Bronchial epithelial cell (primary cell): Measurements from ENCODE around the gene ABHD13.

DNA sequence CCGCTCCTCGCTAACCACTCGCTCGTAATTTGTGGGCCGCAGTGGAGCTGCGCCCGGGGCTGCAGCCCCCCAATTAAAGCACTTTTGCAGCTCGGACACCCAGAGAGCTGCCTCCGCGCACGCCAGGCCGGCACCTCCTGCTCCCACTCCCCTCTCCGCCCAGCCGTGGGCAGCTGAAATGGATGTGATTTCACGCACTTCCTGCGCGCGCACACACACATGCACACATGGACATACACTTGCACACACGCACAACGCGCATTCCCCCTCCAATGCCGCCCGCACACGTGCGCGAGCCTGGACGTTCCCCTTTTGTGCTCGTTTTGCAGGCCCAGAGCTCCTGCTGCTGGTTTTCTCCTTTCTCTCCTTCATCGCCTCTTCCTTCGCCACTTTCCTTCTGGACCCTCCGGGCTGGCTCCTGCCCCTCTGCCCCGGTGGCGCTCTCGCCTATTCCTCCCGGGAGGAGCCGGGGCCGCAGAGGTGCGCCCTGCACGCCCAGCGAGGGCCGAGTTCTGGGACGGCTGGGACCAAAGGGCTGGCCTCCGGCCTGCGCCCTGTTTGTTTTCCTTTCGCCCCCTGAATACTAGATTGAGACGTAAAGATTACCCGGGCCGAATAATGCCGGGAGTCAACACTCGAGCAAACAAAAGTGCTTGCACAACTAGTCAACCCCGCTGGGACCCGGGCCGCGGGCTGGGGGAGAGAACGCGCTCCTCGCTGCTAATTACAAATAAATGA is 15.3 kb downstream of the ZIC5 start:
- RRBS, 2 experiments = 4 to 5% methylated on average over 17 to 23 of the region's 57 CpGs

- RRBS, 2 experiments = under 1 to 2% methylated on average over 32 of the region's 79 CpGs
Measured at GRCh38 chr13:99980450-99981111, 1.0 kb upstream of the ZIC2 start.

DNA sequence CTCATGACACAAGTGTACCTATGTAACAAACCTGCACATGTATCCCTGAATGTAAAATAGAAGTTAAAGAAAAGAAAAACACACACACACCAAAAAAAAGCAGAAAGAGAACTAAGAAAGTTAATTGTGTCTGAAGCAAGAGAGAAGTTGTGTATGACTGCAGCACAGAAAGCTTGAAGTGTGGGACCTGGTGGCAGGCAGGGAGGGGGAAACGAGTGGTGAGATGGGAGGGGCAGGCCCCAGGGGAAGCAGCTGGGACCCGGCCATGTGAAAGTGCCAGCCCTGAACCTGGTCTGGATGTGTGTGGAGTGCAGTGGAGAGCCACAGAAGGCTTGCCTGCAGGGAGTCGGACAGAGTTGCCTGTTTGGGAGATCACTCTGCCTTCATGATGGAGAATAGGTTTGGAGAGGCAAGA is 199.0 kb downstream of the GGACT start:
- RRBS, 2 experiments = no CpG with 5 or more reads among the region's 3 CpGs

DNA sequence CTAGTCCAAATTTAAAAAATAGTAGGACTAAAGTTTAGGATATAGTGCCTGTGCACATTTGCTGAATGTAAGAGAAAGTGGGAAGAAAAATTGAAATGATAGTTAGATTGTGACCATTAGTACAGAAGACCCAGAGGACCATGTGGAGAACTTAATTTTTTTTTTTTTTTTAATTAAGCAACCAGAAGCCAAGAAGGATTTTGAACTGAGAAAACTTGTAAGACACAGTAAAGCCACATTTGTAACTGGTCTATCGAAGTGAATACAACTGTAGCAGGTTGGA is 185.8 kb downstream of the GGACT start:
- RRBS, 2 experiments = no CpG with 5 or more reads among the region's 1 CpG

GRCh38 chr13:100506174-100506607 is 82.4 kb downstream of the GGACT start:
- RRBS, 2 experiments = no CpG with 5 or more reads among the region's 13 CpGs

DNA sequence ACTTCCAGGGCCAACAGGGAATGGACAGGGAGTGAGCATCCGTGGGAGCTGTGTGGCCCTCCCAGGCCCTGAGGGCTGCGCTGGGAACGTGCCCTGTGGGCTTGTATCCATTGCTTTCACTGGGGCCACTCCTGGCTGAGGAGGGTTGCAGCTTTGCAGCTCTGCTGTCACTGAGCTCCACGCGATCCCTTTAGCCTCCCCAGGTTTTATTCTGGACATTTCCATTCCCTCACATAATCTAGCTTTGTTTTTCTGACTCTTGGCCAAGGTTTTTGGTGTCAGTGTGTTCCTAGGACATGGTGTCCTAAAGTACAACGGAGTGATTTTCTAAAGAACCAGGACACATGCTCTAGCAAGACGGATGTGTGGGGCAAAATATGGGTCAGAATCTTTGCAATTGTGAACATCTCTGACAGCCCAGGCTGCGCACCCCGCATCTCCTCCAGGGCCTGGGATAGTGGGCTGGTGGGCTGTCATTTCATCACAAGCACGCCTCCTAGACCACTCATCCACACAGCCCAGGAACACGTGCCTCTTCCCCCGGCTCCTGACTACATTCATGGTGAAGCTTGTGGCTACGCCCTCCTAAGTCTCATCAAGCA is 28.0 kb downstream of the GGACT start:
- RRBS, 2 experiments = 91 to 93% methylated on average over 1 of the region's 13 CpGs

- RRBS, 2 experiments = no CpG with 5 or more reads among the region's 2 CpGs
Measured at GRCh38 chr13:101523658-101523933, 71.1 kb downstream of the ITGBL1 start.

DNA sequence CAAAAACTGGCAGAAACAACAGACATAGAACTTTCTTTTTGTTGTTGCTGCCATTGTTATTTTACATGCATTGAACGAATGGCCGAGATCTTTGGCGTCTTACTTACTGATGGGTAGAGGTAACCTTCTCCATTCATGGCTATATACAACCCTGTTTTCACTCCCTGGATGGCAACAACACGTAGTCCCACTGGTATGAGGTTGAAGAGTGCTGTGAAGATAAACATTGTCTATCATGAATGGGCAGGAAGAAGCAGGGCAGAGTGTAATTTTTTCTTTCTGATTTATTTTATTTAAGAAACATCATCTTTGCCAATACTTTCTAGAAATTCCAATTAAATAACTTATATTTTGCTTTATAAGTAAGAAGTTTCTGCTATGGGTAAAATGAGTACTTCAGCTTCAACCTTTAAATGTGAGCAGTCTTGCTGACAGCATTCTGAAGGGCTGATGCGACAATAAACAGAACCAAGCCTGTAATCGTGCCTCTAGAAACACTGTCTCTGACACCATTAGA is 48.1 kb downstream of the FGF14 start:
- RRBS, 2 experiments = no CpG with 5 or more reads among the region's 6 CpGs

- RRBS, 2 experiments = no CpG with 5 or more reads among the region's 7 CpGs
Measured at GRCh38 chr13:102183388-102184326, 266.9 kb upstream of the FGF14 start.

DNA sequence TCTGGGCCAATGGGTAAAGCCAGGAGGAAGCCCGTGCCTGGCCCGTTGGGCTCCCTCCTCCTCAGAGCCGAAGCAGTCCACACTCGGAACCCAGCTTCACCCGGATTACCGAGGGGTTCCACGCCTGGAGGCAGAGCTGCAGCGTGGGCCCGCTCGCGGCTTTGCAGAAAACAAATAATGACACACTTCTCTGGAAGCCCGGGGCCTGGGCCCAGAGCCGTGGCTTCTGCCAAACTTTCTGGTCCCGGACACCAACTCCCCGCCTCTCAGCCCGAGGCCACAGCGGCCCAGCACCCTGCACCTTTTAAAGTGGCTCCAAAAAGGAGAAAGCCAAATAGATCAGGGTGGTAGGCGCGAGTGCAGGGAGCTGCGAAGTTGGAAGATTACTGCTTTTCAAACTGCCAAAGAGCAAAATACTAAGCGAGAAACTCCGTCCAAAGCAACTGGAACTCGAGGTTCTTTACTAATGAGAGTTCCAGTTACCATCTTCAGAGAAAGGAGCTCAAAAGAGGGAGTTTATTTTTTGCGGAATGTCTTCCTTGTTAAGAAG is 202.0 kb upstream of the TPP2 start:
- RRBS, 2 experiments = 2 to 3% methylated on average over 6 to 8 of the region's 24 CpGs

GRCh38 chr13:102850004-102850580 is 4.3 kb downstream of the ERCC5 start:
- RRBS, 2 experiments = no CpG with 5 or more reads among the region's 9 CpGs

- RRBS, 2 experiments = no CpG with 5 or more reads among the region's 8 CpGs
Measured at GRCh38 chr13:105919529-105919817, 453.6 kb downstream of the DAOA start.

DNA sequence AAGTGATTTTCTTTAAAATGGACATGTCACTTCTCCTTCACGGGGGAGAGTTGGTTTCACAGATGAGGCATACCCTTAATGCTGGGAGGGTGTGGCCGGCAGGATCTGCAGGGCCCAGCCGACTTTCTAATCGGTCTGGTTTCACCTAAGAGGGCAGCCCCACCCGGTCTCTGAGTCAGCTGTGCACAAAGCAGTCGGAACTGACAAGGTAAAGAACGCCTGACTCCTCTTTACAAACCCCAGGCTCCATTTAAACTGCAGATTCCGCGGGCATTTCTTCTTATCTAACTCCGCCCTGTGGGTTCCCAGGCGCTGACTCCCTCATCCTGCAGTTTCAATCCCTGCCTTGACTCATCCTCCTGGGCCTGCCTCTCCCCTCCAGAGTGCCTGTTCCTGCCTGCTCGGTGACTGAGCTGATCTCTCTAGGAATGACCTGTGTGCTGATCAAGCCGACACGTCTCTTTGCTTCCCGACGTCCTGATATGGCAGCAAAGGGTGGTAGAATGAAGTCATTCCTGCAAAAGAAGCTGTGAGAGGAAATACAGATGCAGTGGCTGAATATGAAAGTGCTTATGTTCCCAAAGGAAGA is 63.4 kb downstream of the EFNB2 start:
- RRBS, 2 experiments = 2 to 3% methylated on average over 4 of the region's 16 CpGs

GRCh38 chr13:106534297-106534863 is 1.1 kb downstream of the EFNB2 start:
- RRBS, 2 experiments = 1% methylated on average over 27 of the region's 62 CpGs

DNA sequence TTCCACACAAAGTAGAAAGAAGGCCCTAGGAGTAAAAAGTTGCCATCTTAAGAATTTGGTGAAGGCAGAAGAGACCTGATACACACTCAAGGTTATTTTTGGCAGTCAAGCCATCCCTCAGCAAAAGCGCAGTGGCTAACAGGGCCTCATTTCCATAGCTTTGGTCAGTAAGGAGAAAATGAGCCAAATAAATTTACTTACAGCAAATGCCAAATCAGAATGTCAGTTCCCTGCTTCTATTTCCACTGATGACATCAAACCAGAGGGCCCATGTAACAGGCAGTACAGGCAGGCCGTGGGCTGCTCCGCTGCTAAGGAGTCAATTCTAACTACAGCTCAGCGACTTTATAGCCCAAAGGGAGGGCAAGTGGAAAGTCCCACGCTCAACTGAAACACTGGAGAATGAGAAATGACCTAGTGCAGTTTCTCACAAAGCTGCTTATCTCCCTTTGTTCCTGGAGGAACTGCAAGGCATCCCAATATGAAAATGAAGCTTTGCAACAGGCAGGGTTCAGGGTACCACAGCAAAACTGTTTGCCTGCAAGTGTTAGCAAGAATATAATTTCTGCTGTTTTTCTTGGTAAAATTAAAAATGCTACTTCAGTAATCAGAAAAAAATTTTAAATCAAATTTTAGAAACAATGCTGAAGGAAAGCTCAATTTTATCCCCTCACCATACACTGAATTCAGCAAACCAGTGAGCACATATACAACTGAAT is 6.1 kb downstream of the ARGLU1 start:
- RRBS, 2 experiments = no CpG with 5 or more reads among the region's 5 CpGs

DNA sequence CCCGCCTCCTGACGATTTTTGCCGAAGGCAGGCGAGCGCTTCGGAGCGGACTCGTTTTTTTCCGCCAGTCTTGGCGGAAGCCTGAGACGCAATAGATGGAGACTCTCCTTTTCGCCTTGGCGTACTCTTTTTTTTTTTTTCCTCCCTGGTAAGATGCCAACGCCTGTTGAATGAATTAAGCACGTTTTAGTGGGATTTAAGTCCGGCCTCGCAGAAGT is 167 bp upstream of the ARGLU1 start:
- RRBS, 2 experiments = no CpG with 5 or more reads among the region's 17 CpGs

DNA sequence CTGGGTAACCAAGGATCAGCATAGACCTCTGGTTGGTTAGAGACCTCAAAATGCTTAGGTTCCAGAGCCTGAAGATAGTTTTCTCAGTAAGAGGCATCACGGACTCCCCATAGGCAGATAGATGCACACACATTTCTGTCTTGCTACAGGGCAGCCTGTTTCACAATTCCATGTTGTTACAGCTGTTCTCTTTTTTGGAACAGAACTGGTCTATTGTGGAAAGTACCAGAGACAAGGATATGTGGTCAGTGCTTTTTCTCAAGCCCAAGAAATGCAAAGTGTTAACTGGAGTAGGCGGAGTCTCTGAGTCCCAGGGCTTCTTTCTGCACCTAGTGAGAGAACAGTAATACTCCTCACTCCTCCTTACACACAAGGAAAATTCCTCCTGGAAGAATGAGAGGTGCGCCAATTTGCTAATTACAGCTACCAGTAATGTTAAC is 141.5 kb upstream of the ARGLU1 start:
- RRBS, 2 experiments = no CpG with 5 or more reads among the region's 3 CpGs

DNA sequence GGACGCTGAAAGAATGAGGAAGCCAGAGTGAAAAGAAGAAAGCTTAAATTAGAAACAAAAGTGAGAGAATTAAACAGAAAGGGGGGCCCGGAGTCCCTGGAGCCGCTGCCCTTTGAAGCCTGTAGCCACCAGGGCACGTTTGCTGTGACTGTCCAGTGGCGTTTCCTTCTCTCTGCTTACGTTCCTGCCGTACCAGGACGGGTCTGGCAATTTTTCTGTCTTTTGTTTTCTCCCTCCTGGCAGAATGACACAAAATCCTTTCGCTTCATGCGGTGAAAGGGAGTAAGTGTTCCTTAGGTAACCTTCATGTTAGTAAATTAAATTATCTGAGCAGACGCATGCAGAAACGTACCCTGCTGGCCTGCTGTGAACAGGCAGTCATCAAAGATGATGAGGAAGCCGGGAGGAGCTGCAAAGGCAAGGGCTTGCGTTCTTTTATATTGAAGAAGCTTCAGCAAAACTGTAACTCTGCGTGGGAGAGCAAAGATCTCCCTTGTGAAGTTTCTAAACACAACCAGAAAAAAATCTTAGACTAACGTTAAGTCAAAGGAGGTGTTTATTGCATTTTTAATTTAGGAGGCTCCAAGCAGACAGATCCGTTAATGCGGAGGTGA is 299.4 kb upstream of the ARGLU1 start:
- RRBS, 2 experiments = no CpG with 5 or more reads among the region's 18 CpGs

DNA sequence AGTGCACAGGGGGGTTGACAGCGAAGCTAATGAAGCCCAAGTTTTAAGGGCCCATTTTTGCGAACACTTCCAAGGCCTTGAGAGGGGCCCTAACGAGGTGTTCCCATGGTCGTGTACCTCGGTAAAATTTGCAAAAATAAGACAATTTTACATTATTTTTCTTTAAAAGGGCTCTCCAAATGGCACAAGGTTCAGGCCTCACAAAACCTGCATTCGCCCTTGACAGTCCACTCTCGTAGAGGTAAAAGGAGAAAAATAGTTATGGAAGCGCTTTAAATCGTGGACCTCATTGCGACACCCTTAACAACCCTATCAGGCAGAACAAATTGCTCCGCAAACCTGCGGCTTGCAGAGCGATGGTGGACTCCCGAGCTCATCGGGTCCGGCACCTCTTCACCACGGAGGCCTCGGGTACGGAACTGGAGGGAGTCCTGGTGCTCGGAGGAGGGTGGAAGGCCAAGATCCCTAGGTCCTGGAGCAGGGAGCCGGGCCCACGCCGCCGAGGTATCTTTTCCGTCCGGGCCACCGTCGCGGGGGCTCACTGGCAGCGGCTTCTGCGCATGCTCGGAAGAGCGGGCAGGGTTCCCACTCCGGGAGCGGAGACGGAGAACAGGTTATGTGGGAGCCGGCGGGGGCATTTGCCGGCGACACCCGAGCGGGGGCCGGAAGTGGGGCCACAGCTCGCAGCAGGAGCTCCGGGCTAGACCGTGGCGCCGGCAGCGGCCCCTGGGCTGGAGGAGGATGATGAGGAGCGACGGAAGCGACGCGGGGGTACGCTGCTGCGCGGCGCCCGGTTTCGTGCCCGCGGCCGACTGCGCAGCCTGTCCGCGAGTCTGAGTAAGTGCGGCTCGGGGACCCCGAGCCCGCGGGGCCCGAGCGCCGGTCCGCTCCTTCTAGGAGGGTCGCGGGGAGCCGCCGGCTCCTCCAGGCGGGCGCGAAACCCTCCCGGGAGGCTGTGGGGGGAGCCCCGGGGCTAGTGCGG is at the start of gene ABHD13:
Gene ABHD13, plus strand, starts transcription at position 570 of the 982 bp plus-strand sequence.
- RRBS, 2 experiments = under 1 to 1% methylated on average over 38 to 44 of the region's 85 CpGs

- RRBS, 2 experiments = no CpG with 5 or more reads among the region's 9 CpGs
Measured at GRCh38 chr13:108915483-108916180, 286.2 kb downstream of the MYO16 start.